Monocyte (primary cell): ENCODE data around the gene SHC3.

DNA sequence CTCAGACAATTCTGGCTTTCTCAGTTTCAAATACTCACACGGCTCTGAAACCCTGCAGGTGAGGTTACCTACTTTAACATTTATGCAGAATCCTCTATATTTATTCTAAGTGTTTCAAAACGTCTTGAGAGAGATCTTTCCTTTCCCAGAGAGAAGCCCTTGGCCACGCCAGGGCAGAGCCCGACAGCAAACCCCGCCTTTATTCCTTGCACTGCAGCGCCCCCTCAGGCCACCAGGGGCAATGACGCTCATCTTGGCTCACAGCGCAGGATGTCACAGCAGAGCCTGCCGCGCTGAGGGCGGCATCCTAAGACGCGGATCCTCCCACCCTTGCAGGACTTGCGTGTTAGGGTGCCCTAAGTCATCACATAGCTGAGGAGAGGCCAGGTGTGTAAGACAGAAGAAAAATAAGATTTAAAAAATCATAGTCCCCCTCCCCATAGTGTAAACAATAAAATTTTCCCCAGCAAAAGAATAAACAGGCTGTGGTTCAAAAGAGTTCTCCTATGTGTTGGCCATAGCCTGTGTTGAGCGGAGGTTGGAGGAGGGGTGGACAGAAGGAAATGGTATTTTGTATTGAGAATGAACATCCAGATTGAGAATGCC, 284.6 kb downstream of the NTRK2 start:
- PRO-cap, 2 experiments: no peak in any of the 2 experiments

- PRO-cap, 2 experiments: no peak in any of the 2 experiments
Measured at GRCh38 chr9:85805453-85806151, 63.8 kb upstream of the AGTPBP1 start.

DNA sequence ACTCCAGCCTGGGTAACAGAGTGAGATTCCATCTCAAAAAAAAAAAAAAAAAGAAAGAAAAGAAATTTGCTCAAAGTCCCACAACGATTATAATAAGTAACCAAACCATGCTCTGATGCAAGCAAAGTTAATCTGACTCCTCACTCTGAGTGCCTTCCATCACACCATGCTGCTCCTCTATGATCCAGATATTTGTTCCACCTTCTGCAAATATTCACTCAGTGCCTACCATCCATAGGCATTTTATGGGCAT, 93.3 kb upstream of the DAPK1 start:
- PRO-cap, 2 experiments: no peak in any of the 2 experiments

DNA sequence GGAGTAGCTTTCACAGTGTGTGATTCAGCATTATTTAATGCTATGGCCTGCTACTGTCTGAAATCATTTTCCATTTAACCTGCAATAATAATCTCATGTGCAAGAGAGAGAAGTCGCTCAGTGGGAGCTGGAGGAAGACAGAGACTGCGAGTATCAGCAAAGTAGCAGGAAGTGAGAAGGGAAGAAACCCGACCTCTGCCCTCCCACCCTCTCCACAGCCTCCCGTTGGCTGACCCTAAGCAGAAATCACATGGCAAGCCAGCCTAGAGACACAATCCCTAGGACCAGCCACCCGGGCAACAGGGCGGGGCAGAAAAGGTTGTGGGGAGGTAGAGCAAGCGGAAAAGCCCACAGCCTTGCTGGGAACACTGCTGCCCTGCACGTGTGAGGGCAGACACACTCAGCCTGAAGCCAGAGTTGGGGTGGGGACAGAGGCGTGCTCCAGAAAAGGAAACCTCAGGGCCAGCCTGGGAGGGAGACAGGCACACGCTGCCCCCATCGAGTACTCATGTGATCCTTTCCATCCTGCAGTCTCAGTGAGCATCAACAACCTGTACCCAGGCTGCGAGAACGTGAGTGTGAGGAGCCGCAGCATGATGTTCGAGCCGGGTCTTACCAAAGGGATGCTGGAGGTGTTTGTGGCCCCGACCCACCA, 39.8 kb upstream of the CTSL start:
- PRO-cap, 2 experiments: no peak in any of the 2 experiments

DNA sequence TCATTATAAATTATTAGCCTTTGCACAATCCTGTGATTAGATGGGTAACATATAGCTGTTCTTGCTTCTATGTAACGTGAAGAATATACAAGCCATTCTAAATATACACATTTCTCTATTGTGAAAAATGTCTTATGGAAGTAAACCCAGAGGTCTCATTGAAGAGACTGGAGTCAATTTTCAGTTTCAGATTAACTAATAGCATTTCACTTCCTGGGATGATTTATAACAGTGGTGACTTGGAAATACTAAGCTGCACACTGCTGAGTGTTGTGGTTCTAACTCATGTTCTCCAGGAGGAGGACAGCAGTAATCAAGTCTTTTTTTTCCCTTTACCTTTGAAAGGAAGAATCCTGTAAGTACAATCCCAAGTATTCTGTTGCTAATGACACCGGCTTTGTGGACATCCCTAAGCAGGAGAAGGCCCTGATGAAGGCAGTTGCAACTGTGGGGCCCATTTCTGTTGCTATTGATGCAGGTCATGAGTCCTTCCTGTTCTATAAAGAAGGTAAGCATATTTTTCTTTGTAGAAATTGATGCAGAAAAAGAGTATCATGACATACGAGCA, 3.4 kb downstream of the CTSL start:
- PRO-cap, 2 experiments: no peak in any of the 2 experiments

DNA sequence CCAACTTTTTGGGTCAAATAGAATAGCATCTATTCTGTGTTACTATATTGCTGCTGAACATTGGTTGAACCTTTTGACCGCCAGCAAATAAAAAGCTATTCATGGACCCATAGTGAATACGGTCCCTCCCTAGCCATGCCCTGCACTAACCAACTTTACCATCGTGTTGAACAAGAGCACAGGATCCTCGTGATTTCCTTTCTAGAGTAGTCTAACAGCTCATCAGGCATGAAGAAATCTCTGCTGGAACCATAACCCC, 70.3 kb upstream of the SPATA31E1 start:
- PRO-cap, 2 experiments: no peak in any of the 2 experiments

DNA sequence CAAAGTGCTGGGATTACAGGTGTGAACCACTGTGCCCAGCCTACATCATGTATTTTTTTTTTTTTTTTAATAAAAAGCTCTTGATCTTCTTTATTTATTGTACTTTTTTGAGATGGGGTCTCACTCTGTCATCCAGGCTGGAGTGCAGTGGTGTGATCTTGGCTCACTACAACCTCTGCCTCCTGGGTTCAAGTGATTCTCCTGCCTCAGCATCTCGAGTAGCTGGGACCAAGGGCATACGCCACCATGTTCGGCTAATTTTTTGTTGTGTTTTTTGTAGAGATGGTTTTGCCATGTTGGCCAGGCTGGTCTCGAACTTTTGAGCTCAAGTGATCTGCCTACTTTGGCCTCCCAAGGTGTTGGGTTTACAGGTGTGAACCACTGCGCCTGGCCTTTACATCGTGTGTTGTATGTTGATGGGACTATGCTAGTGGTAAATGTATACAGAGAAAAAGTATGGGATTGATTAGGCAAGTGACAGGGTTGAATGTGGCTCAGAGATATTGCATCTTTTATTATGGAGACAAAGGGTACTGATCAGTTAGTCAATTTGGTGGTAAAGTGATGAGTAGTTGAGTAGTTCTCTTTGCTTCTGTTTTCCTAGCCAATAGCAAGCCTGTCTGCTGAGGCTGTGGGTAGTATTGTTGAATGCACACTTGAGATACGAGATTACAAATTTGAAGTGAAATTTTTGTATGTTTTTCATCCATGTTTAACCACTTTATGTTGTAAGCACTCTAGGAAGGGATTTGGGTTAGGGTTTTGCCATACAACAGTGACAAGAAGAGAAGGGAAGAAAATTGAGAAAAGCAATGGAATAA, 35.6 kb downstream of the SPIN1 start:
- PRO-cap, 2 experiments: no peak in any of the 2 experiments

- PRO-cap, 2 experiments: no peak in any of the 2 experiments
Measured at GRCh38 chr9:88535309-88535787, 370 bp downstream of the NXNL2 start.

- PRO-cap, 2 experiments: no peak in any of the 2 experiments
Measured at GRCh38 chr9:89001696-89002190, 10.5 kb downstream of the S1PR3 start.

DNA sequence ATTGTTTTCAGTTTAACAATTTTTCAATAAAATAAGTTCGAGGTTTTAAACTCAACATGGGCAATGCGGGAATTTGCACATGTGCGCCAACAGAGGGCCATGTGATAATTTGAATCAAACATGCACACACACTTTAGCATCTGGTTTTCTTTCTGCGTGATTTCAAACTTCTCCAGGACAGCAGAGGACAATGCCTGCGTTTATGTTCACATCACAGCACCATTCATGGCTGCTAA, 2.9 kb downstream of the SHC3 start:
- PRO-cap, 2 experiments: no peak in any of the 2 experiments

- PRO-cap, 2 experiments: no peak in any of the 2 experiments
Measured at GRCh38 chr9:89178249-89178915, at the start of gene SHC3. Gene SHC3, minus strand, starts transcription at chr9:89178818.

GRCh38 chr9:89282922-89283497, 28.0 kb upstream of the CKS2 start:
- PRO-cap, 2 experiments: no peak in any of the 2 experiments

DNA sequence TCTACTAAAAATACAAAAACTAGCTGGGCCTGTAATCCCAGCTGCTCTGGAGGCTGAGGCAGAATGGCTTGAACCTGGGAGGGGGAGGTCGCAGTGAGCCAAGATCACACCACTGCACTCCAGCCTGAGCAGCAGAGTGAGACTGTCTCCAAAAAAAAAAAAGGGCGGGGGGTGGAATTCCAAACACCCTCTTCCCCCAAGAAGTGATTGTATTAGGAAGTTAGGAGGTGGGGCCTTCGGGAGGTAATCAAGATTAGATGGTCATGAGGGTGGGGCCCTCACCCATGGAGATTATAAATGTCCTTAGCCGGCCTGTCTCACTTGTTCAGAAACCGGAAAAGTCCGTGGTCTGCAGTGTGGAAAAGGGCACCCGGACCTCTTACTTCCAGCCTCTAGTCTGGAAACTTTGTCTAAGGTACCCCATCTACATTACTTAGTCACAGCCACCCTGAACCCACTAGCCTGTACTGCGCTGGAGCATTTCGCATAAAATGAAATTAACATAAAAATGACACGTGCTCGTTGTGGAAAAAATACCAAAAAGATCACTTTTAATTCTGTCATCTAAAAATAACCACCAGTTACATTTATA, 1.4 kb upstream of the CKS2 start:
- PRO-cap, 2 experiments: no peak in any of the 2 experiments

DNA sequence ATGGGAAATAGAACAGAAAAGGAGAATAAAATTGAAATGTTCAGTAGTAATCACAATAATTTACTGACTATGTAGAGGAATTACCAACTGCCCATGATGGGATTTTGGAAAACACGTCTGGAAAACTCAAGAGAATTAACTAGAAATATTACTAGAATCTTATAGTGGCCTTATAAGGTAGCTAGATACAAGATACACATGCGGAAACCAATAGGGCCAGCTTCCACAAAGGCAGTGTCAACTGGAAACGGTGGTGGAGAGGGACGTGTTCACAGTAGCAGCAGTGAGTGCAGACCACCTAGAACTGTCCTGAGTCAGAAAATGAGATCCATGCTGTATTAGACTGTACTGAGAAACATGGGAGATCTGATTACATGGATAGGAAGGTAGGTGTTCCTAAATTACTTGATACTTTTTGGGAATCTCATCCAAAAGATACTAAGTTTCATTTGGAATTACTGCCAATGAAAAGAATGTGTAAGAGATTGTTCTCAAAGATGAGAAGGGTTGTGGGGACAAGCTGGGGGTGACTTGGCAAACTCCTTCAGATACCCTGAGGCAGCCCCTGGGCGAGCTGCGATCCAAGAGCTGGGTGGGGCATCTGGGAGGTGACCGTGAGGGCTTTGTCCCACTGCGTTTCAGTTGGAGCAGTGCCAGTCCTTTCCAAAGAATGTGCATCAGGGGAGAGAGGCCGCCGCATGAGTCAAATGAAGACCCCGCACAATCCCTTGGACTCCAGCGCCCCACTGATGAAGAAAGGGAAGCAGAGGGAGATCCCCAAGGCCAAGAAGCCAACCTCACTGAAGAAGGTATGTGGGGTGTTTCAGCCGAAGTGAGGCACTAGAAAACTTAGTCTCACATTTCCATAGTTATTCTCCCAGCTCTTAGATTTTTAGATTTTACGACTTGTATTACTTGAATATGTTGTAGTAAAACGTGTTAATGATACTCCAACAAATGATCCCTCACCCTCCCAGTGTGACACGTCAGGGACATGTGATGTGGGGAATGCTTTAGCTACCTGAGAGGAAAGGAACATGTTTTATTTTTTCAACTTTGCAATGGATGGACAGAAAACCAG, 28.3 kb downstream of the SECISBP2 start:
- PRO-cap, 2 experiments: no peak in any of the 2 experiments

GRCh38 chr9:89367851-89368179, 49.5 kb downstream of the SECISBP2 start:
- PRO-cap, 2 experiments: no peak in any of the 2 experiments

DNA sequence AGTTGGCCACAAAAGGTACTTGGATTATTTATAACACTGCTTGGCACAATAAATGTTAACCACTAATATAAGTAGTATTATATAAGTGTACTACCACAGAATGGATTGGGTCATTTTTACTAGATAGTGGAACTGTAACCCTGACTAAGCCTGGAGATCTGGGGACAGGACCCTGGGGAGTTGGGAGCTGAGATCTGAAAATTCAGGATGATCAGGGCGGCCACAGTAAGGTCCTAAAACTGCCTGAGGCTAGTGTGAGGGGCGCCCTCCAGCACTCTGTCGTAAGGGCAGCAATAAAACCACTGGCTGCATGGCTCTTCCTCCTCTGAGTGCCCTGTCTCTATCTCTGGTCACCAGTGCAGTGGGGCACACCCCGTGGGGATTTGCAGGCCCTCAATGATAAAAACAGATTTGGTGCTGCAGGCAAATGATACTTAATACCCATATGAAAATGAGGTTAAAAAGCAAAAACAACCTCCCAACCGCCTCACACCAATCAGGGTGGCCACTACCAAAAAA, 65.7 kb downstream of the SEMA4D start:
- PRO-cap, 2 experiments: no peak in any of the 2 experiments

DNA sequence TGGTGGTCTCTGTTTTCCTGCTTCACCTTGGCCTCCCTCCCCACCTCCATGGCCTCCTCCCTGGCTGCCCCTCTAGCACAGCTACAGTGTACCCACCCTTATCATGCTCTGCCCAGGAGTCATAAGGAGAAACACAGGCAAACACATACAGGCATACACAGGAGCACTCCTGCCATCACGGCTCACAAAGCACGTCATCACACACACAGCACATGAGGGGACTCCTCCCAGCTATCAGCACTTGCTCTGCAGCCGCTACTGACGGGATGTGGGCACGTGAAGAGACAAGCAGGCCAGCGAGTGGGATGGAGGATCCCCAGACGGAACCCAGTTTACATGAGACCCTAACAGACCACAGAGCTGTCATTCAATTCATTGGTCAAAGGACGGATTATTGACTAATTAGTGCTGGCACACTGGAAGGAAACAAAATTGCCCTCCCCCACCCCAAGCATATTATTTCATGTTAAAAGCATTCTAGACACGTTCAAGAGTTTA, 53.7 kb downstream of the SEMA4D start:
- PRO-cap, 2 experiments: no peak in any of the 2 experiments

DNA sequence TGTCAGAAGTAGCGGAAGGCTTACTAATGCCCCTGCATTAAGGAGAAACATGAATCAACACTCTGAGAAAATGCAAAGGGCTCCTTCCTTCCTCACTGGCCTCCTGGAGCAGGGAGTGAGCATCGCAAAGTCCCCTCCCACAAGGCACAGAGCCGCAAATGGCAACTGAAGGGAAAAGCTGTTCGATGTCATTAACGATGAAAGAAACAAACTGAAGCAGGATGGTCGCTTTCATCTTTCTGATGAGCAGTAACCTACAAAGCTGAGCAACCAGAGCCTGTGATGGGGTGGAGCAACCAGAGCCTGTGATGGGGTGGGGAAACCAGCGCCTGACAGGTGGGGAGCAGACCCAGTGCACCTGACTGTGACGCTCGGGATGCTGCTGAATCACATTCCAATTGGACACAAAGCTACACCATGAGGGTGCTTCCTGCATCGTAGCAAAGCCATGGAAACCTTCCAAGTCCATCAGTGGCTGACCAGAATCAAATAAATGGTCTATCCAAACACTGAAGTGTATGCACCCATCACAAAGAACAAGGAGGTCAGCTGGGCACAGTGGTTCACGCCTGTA, 40.9 kb downstream of the SEMA4D start:
- PRO-cap, 2 experiments: no peak in any of the 2 experiments

DNA sequence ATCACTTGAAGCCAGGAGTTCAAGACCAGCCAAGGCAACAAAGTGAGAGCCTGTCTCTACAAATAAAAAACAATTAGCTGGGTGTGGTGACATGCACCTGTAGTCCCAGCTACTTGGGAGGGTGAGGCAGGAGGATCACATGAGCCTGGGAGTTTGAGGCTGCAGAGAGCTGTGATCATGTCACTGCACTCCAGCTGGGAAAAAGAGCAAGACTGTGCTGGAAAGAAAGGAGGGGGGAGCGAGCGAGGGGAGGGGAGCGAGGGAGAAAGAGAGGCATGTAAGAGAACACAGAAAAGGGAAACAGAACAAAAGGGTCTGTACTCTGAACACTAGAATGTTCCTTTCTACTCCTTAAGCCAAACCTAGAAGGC, 35.2 kb downstream of the SEMA4D start:
- PRO-cap, 2 experiments: peak in 1 of 2 experiments; most common minus-strand start position 261 of the sequence (in 1)

GRCh38 chr9:89701558-89701938, 96.7 kb downstream of the GADD45G start:
- PRO-cap, 2 experiments: peak in 1 of 2 experiments; most common plus-strand start chr9:89701649 (in 1)